Cerebellum (tissue), 5 donors: ENCODE results near the gene TMEM241.

DNA sequence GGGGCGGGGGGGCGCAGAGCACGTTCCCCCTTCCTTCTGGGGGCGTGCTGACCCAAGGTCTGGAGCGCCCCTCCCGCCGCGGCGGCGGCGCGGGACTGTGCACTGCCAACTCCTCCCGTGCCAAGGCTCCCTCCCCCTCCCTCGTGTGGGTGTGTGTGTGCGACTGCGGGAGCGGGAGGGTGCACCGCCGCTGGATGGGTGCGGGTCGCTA lies 513 bp upstream of the GATA6 start:
- PRO-cap, 3 experiments: no peak in any of the 3 experiments
- RAMPAGE, long total RNA: no peak

- PRO-cap, 3 experiments: no peak in any of the 3 experiments
- RAMPAGE, long total RNA: no peak
Measured at GRCh38 chr18:22169952-22170983, 879 bp downstream of the GATA6 start.

DNA sequence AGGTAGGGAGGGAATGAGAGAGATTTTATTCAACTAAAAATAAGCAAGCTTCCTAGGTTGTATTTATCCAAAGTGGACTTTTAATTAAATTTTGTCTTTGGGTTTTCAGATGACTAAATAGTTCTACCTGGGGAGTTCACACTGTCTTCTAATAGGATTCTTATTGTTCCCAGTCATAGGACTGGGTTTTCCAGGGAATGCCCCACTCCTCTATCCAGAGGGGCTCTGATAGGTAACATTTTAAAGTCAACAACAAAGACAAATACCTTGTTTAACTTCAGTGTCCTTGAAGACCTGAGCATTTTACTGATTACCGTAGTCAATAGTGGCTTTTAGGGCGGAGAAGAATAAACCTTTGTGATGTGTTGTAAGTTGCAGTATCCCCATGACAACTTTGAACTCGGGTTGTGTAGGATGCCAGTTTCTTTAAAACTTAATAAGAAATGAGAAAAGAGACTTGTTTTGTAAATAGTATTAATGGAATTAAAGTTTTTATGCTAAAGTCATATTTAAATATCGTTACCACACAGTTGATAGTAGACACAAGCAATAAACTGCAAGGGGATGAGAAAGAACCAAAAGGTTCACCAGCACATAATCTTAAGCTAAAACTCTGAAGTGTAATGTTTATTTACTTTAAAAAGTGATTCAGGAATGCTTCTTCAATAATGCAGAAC lies 6.0 kb downstream of the GATA6 start:
- PRO-cap, 3 experiments: no peak in any of the 3 experiments
- RAMPAGE, long total RNA: no peak

- PRO-cap, 3 experiments: no peak in any of the 3 experiments
- RAMPAGE, long total RNA: no peak
Measured at GRCh38 chr18:22175879-22176368, 6.5 kb downstream of the GATA6 start.

DNA sequence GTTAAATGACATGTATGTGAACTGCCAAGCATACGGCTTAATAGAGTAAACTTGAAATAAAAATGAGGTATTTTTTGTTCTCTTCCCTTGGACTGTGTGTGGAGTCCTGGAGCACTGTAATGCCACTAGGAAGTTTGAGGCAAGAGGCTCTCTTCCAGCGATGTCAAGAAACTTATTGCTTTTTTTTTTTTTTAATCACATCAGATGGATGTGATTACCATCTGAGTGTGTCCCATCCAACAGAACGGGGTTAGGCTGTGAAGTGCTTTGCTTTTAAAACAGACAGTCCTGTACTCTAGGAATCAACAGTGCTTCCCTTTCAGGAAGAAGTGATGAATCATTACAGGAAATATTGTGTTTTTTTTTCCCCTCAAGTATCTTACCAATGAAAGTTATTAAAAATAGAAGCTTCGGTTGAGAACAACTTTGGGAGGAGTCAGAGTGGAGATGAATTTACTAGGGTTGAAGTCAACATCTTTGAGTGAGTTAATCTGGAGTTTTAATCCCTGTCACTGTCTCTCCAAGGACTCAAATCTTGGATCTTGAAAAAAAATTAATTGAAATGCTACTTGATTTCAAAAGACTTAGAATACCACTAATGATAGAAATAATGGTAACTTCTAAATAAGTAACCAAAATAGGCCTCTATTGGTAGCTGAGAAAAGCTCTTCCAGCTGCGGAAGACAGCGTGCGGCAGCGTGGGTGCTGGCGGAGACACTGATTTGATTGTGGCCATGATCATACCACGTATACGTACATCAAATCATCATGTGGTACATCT lies 45.4 kb downstream of the GATA6 start:
- PRO-cap, 3 experiments: no peak in any of the 3 experiments
- RAMPAGE, long total RNA: no peak

GRCh38 chr18:22276307-22276873 lies 107.0 kb downstream of the GATA6 start:
- PRO-cap, 3 experiments: no peak in any of the 3 experiments
- RAMPAGE, long total RNA: no peak

GRCh38 chr18:22822204-22822523 lies 111.0 kb upstream of the RBBP8 start:
- PRO-cap, 3 experiments: no peak in any of the 3 experiments
- RAMPAGE, long total RNA: no peak

DNA sequence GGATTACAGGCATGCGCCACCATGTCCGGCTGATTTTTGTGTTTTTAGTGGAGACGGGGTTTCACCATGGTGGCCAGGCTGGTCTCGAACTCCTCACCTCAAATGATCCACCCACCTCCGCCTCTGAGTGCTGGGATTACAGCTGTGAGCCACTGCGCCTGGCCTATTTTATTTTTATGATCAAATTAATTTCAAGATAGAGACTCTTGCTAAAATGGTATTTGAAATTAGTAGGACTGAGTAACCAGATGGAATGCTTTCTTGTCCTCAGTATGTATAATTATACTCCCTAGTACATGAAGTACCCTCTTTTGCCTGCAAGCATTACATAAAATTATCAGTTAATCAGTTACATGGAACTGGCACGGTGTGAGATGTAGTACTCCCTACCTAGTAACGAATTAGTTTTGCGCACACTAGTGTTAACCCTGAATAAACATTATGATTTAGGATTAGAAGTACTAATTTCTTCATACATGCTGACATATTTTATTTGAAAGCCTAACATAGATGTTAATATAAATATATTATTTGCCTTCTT lies 41.5 kb downstream of the RBBP8 start:
- PRO-cap, 3 experiments: no peak in any of the 3 experiments
- RAMPAGE, long total RNA: no peak

DNA sequence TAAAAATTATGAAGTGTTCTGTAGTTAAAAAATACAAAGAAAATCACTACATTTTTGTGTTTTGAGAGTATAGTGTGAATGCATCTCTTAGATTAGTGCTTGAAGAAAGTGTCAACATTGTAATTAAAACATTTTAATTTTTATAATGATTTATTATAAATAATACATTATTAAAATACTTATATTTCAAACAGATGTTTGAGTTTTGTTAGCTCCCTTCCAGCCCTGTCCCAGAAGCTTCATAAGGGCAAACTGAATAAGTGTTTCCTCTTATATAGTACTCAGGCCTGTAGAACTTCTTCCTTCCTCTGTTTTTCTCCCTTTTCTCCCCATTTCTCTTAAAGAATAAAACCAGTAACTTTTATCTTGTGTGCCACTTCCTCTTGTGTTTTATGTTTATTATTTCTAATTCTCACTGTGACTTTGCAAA lies 42.2 kb downstream of the RBBP8 start:
- PRO-cap, 3 experiments: no peak in any of the 3 experiments
- RAMPAGE, long total RNA: no peak

GRCh38 chr18:23133803-23134755 lies 1.2 kb upstream of the CABLES1 start:
- PRO-cap, 3 experiments: no peak in any of the 3 experiments
- RAMPAGE, long total RNA: no peak

GRCh38 chr18:23135608-23136456 lies 547 bp downstream of the CABLES1 start:
- PRO-cap, 3 experiments: peak in 1 of 3 experiments; most common plus-strand start chr18:23135750 (in 1); most common minus-strand start chr18:23135980 (in 1)
- RAMPAGE, long total RNA: no peak

- PRO-cap, 3 experiments: no peak in any of the 3 experiments
- RAMPAGE, long total RNA: no peak
Measured at GRCh38 chr18:23237509-23238696, 102.6 kb downstream of the CABLES1 start.

- PRO-cap, 3 experiments: no peak in any of the 3 experiments
- RAMPAGE, long total RNA: no peak
Measured at GRCh38 chr18:23259460-23260194, 124.3 kb downstream of the CABLES1 start.

DNA sequence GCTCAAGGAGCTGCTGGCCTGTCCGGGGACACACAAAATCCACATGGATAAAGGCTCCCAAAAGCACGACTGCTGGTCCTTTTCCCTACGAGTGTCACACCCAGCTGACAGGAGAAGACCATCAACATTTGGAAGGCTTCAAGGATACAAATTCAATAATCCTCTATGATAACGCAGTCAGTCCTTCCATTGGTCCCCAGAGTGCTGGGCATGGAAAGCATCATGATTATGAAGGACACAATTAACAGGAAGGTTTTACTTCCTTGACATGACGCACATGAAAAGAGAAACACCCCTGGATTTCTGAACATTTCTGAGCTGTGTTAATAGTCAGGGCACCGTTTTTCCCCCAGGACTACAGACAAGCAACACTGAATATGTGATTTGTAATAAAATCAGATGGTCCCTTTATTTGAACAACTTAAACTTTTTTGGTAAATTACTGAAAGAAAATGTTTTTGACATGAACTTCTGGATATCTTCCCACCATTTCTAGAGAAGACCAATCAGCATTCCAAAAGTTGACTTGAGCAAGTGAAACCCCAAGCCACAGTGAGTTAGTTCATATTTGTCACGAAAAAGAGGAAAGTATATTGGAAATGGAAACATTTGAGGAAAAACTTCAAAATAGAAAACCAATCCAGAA lies 67.3 kb downstream of the TMEM241 start:
- PRO-cap, 3 experiments: peak in 1 of 3 experiments; most common minus-strand start position 206 of the sequence (in 1)
- RAMPAGE, long total RNA: no peak

DNA sequence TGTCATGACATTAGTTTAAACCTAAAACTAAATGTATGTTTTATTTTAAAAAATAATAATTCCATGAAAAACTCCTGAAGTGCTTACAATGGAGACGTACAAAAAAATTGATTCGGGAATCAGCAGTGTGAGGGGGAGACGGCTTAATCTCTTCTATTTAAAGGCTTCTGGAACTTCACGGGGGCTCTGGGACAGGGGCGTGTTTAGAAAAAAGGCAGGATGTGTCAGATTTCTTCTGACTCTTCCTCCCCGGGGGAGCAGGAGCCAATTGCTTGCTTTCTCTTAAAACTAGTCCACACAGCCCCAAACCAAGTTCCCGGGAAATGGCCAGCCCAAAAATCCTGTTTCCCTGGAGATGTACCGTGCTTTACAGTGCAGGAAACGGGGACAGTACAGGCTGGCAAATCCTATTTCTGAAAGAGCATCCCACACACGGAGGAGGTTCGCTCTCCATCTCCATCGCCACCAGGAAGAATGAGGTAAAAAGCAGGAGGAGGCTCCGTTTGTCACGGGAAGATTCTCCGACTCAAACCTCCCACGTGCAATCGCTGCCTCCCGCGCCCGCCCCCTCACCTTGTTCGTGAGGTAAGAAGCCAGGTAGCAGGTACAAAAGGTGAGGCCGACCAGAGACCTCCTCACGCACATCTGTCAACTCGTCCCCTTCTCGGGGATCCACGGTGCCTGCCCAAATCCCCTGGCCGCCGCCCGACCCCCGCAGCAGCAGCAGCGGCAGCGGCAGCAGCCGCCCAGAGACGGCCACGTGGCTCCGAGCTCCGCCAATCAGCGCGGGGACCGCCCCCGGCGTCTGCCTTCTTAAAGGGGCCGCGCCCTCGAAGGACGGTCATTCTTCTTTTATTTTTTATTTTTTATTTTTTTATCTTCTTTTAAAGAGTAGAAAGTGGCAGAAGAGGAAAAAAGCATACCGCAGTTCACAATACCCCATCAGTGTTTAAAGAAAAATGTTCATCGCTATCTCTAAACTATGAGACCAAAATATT lies at the start of gene TMEM241:
Gene TMEM241 (minus strand): TSS at position 754 of the 998 bp plus-strand sequence.
- PRO-cap, 3 experiments: peak in 3 of 3 experiments; most common minus-strand start position 476 of the sequence (in 3)
- RAMPAGE, long total RNA: no peak

DNA sequence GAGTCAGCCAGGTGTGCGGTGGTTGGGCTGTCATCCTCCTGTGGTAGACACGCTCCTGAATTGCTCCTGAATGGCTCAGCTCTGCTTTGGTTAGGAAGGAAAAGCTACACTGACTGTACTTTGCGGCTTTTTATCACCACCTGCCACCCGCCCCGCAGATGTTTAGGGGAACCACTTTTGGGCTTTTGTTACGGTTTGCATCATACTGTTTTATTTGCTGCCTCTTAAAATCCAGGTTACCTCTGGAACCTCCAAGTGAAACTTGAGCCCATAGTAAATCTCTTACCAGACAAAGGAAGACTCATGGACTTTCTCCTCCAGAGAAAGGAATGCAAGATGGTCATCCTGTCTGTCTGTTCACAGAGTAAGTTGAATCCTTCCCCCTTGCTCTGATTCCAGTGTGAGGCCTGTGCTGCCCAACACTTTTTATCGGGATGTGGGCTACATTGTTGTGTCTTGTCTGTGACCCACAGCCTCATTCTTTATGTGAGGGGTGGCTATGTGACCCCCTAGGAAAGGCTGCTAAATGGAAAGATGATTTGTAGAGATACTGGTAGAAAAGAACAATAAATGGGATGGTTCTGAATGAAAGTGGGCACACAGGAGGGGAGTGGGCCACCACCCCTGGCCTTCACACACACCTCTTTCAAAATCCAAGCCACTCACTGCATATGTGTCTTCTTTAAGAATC lies 23.2 kb downstream of the RMC1 start:
- PRO-cap, 3 experiments: no peak in any of the 3 experiments
- RAMPAGE, long total RNA: no peak

DNA sequence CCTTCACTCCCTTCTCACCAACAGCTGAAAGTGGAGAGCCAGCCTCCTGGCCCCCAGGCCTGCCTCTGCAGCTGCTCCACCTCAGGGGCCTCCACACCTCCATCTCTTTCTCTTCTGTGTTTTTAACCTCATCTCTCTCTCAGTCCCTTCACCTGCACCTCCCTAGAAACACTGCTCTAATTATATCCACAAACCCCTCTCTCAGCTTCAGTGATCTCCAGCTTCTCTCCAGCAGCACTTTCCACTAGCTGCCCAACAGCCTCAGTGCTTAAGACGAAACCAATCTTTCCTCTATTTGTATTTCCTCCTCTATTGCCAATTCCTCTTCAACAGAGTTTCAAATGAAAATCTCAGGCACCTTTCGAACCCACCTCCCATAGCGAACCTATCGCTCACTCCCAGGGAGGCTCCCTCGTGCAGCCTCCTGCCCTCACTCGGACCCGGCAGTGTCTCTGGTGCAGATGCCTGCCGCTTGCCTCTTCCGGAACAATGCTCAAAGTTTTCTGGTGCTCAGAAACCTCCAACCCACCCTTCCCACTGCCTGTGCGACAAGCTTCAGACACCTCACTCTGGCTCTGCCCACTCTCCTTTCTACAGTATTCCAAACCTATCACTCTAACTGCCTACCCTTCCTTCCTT lies 7.7 kb downstream of the NPC1 start:
- PRO-cap, 3 experiments: no peak in any of the 3 experiments
- RAMPAGE, long total RNA: no peak

DNA sequence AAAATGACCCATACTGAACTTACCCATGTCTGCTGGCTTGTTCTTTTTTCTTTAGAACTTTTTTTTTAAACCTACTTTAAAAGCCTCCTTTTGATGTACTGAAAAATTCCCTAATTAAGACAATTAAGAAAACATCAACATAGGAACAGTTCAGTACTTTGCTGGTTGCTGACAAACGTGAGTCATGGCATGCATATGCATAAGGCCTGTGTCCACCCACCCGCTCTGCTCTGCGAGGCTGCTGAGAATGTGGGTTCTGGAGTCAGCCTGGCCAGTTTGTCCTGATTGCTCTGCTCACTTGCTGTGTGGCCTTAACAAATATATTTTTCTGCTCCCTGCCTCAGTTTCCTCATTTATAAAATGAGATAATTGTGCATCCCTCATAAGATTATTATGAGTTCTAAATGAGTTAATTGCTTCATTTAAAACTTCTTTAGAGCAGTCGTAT lies 27.3 kb downstream of the LAMA3 start:
- PRO-cap, 3 experiments: no peak in any of the 3 experiments
- RAMPAGE, long total RNA: no peak

DNA sequence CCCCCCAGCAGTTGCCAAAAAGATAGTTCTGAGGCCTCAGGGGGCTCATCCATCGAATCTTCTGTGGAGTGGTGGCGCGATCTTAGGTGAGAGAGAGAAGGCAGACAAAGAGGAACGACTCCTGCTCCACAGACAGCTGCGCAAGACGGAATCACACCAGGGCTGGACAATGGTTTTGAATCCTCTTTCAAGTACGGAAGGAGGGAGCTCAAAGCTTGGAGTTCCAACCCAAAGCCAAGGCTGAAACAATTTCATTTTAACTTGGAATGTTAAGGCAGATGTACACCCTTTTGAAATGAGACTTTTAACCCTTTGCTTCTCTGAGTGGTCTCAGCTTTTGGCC lies 68.2 kb downstream of the LAMA3 start:
- PRO-cap, 3 experiments: no peak in any of the 3 experiments
- RAMPAGE, long total RNA: no peak

GRCh38 chr18:23835023-23835754 lies 145.9 kb downstream of the LAMA3 start:
- PRO-cap, 3 experiments: no peak in any of the 3 experiments
- RAMPAGE, long total RNA: no peak